ENCODE measurements around a stretch of chr2.

- PRO-cap: unidirectional peak, minus-strand start at chr2:237923813
- RAMPAGE, long total RNA, 4 experiments: no peak in any of the 4 experiments
Measured at GRCh38 chr2:237923447-237924183, 43.2 kb upstream of the UBE2F start.

- PRO-cap: no peak
- RAMPAGE, long total RNA, 4 experiments: no peak in any of the 4 experiments
Measured at GRCh38 chr2:237998695-237998984, 31.8 kb downstream of the UBE2F start.

- PRO-cap: bidirectional peak, plus-strand start at chr2:238061043, minus-strand start at chr2:238060743
- RAMPAGE, long total RNA, 4 experiments: start-site peak on the minus strand in 1 of 4 experiments, at chr2:238060736-238060747 at its widest, 6 reads per replicate
Measured at GRCh38 chr2:238059915-238060930, 578 bp upstream of the SCLY start.

GRCh38 chr2:238167662-238168450, 9.1 kb downstream of the ERFE start:
- PRO-cap: no peak
- RAMPAGE, long total RNA, 4 experiments: no peak in any of the 4 experiments

GRCh38 chr2:238238775-238239542, 879 bp downstream of the HES6 start:
- PRO-cap: unidirectional peak, plus-strand start at chr2:238239254
- RAMPAGE, long total RNA, 4 experiments: no peak in any of the 4 experiments

GRCh38 chr2:238245479-238245955, 5.7 kb upstream of the HES6 start:
- PRO-cap: no peak
- RAMPAGE, long total RNA, 4 experiments: no peak in any of the 4 experiments

DNA sequence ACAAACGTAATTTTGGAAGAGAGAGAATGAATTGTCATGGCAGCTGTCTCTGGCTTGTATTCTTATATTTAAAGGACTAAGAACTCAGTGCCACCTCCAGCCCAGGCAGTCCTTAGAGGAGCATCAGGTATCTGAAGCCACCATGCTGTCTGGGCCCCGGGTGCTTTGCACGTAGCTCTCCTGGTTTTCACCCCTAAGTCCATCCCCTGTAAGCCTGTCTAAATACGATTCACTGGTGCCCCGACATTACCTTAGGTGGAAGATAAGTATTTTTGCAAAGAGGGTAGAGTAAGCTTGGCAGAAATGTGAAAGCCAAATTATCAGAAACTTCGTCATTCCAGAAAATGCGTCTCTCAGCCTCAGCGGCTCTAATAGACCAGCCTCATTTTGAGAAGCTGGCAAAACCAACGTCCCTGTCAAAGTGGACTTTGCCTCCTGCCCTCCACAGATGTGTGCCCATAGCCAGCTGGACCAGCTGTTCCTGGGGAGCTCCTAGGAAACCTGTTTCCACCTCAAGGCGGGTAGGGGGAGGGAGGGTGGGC, 3.8 kb downstream of the PER2 start:
- PRO-cap: no peak
- RAMPAGE, long total RNA, 4 experiments: no peak in any of the 4 experiments

DNA sequence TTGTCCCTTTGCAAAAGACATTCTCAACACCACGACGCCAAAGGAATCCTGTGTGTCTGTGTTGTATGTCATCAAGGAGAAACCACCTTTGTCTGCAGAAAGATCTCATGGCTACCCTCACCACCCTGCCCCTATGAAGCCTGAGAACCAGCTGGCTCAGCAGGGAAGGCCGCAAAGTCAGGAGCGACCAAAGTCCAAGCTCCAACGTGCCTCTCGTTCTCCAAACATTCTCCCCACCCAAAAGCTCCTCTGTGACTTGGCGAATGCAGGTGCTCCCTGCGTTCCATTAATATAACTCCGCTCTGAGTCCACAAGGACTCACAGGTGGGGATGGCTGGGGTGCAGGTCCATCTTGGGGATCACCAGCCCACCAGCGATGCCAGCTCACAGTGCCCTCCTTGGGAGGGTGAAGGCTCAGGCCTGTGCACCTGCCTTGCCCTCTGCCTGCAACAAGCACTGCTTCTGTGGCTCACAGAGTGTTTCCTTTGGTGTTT, 6.3 kb upstream of the PER2 start:
- PRO-cap: no peak
- RAMPAGE, long total RNA, 4 experiments: no peak in any of the 4 experiments

DNA sequence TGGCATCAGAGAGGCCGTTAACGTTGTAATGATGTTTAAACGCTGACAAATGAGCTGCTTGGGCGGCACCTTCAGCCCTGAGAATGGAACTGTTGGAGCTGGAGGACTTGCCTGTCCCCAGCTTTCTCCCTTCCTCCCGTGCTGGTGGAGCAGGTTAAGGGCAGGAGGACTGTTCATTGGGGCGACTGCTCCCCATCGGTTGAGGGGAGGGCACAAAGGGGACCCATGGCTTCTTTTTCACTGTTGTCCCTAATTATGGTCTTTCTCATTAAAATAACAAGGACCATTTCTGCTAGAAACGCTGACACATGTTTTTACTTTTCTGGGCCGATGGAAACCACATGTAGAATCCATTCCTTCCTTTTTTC, 169.9 kb downstream of the ASB1 start:
- PRO-cap: no peak
- RAMPAGE, long total RNA, 4 experiments: no peak in any of the 4 experiments

DNA sequence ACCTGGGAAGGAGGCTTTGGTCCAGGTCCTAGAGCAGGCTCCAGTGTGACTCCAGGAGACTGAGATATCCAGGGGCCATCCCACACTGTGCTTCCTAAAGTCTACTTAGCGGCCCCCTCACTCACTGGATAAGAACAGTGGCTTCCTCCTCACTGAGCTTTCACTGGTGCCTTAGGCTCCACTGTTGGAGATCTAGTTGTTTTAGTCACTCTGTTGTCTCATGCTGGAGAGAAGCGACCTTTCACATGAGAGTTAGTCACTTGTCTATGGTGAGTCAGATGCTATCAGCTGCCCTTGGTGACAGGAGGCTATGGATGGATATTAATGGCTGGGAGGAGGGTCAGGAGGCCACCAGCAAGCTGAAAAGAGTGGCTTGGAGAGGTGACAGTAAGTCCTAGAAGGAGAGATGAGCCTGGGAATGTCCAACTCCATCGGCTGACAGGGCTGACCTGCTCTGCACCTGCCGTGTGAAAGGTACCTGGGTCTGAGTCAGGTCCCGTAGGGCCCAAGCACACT, 203.8 kb upstream of the TWIST2 start:
- PRO-cap: no peak
- RAMPAGE, long total RNA, 4 experiments: no peak in any of the 4 experiments

DNA sequence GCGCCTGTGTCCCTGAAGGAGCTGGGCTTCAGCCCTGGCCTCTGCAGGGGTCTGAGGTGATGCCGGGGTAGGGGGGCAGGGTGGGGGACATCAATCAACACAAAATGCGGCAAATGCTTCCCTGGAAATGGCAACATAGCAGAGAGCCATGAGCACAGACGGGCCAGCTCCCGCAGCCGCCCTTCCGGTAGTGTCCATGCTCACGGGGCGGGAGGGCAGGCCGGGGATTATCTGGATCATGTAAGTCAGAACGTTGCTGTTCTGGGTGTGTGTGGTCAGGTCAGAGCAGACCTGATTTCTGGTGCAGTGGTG, 56.5 kb upstream of the TWIST2 start:
- PRO-cap: no peak
- RAMPAGE, long total RNA, 4 experiments: no peak in any of the 4 experiments

GRCh38 chr2:238848194-238848790, 407 bp downstream of the TWIST2 start:
- PRO-cap: no peak
- RAMPAGE, long total RNA, 4 experiments: no peak in any of the 4 experiments

GRCh38 chr2:238856798-238857313, 9.0 kb downstream of the TWIST2 start:
- PRO-cap: no peak
- RAMPAGE, long total RNA, 4 experiments: no peak in any of the 4 experiments

DNA sequence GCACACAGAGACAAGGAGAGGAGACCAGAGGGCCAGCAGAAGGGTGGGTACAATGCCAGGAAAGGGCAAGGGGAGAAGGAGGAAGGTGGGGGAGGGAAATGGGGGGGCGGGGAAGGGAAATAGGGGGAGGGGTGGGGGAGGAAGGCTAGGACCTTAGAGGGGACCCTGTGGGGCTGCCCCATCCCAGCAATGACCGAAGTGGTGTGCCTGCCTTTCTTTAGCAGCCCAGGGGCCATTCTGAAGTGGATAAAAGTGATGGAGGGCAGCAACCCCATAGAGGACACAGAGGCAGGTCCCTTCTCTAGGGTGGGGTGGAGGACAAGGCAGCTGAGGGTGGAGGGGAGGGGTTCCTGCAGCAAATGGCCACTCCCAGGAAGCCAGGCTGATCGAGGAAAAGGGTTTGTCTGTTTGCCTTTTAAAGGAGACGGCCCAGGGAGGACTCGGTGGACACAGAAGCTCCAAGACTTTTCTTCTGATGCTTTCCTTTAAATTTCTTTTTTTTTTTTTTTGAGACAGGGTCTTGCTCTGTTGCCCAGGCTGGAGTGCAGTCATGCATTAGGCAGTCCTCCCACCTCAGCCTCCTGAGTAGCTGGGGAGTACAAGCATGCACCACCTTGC, 272.7 kb downstream of the TWIST2 start:
- PRO-cap: no peak
- RAMPAGE, long total RNA, 4 experiments: no peak in any of the 4 experiments

- PRO-cap: no peak
- RAMPAGE, long total RNA, 4 experiments: no peak in any of the 4 experiments
Measured at GRCh38 chr2:239143849-239144571, 256.8 kb downstream of the HDAC4 start.

DNA sequence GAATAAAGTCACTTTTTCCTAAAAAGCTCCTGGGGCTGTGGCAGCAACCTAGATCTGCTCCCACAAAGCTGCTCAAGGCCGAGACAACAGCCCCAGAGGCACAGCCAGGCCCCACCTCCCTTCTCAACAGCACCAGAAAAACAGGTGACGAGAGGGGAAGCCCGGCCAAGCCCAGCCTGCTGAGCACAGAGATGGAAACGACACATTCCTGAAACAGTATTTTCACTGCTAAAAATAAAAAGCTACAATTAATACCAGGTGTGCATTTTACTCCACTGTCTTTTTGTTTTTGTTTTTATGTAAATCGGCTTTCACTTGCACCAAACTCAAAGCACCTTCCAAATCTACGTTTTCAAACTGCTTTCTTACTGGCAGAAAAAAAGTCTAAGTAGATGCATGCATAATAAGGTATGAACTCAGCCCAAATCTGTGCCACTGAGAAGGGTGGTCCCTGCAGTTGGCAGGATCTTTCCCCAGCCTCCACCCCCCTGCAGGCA, 199.2 kb downstream of the HDAC4 start:
- PRO-cap: no peak
- RAMPAGE, long total RNA, 4 experiments: no peak in any of the 4 experiments

DNA sequence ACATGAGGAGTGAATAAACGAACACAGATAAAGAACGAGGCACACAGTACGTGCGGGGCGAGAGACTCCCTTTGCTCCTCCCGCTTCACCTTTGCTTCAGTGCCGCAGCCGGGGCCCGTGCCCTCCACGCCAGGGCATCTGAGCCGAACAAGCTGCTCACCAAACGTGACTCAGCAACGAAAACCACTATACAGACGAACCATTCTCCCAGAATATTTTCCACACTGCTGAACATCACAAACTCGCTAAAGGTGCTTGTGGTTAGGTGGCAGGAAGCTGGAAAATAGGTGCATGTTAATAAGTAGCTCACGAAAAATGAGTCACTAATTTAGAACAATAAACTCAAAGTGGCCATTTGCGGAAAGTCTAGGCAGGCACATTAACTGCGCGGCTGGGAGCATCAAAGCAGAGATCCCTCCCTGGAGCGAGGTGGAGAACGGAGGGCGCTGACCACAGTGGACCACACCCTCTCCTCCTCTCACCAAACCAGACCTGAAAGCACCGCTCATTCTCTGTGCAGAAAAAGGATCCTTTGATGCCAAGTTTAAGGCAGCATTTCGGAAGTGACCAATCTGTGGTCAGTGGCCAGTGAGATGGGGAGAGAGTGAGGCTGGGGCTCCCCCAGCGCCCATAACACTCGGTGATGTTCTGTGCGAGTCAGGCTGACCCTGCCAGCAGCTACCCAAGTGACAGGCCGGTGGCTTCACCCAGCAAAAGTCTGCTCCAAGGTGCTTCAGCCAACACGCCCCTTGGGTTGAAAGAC, 153.2 kb downstream of the HDAC4 start:
- PRO-cap: no peak
- RAMPAGE, long total RNA, 4 experiments: no peak in any of the 4 experiments

DNA sequence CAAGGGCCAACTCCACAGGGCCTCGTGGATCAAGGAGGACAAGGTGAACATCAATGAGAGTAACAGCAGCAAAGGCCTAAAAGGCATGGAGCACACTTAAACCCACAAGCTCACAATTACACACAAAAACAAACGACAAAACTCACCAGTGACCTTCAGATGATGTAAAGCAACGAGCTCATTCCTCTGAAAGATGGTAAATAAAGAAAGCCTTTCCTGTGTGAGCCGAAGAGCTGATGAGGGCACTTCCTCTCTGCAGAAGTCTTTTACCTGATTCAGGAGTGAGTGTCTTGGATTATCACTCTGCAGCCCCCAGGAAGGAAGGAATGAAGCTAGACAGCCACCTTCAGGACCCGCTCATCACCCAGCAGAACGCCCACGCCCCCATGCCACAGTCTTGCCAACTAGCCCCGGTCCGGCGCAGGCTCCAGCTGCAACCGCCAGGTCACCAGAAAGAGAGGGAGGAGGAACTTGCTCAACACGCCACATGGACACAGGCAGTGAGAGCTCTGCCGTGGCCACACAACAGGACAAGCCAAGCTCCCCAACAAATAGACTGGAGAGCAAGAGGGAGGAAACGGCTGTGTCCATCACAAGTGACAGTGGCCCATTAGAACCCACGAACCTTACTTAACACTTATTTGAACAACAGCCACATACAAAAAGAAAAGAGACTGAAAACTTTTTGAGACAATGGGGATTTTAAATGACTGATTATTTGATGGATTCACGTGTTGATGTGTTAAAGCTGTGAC, 127.4 kb downstream of the HDAC4 start:
- PRO-cap: no peak
- RAMPAGE, long total RNA, 4 experiments: no peak in any of the 4 experiments

DNA sequence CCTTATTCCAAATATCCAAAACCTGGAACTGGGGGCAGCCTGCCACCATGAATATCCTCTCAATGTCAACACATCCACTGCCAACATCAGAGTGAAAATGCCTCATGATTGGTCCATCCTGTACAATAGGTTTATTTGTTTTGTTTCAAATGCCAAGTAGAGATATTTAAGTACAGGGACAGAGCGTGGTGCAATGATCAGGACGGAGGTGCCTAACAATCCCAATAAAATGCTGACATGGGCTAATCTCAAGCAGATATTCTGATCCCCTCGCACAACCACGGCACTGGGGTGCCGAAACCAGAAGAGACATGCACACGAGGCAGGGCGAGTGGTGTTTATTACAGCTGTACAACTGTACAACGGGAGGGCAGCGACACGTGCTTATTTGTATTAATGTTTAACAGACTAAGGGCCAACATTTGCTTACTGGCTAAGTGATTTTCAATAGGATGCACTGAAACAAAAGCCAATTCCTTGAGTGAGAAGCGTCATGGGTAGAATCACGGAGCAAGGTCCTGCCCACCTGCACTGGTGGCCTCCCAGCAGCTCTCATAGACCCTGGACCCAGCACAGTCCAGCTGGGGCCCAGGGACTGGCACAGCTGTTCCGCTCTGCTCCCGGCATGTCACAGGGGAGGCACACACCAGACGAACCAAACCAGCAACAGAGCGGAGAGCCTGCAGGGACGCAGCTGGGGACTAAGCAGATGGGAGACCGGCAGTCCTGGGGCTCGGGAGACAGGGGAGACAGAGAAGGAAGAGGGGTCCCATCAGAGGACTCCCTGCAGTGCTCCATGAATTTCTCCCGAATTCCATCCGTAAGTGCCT, 101.4 kb downstream of the HDAC4 start:
- PRO-cap: unidirectional peak, plus-strand start at position 575 of the sequence
- RAMPAGE, long total RNA, 4 experiments: no peak in any of the 4 experiments

GRCh38 chr2:239321636-239322519, 78.9 kb downstream of the HDAC4 start:
- PRO-cap: no peak
- RAMPAGE, long total RNA, 4 experiments: no peak in any of the 4 experiments

Data from Peyer's patch (tissue), 4 donors.